AG04449 (cell line): ENCODE data around the genes CTSD and PRR33.

DNA sequence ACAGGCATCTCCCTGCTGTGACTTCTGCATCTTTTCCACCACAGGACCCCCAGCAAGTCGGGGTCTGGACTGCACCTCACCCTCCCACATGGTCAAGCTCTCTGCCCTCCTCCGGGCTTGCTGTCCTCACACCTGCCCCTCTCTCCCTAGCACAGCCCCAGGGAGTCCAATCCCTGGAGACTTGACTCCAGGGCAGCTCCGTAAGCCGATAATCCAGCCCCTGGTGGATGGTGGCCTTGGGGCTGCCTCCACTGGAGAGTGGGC, 5.9 kb downstream of the DUSP8 start:
- RRBS: no CpG with 5 or more reads among the region's 4 CpGs

DNA sequence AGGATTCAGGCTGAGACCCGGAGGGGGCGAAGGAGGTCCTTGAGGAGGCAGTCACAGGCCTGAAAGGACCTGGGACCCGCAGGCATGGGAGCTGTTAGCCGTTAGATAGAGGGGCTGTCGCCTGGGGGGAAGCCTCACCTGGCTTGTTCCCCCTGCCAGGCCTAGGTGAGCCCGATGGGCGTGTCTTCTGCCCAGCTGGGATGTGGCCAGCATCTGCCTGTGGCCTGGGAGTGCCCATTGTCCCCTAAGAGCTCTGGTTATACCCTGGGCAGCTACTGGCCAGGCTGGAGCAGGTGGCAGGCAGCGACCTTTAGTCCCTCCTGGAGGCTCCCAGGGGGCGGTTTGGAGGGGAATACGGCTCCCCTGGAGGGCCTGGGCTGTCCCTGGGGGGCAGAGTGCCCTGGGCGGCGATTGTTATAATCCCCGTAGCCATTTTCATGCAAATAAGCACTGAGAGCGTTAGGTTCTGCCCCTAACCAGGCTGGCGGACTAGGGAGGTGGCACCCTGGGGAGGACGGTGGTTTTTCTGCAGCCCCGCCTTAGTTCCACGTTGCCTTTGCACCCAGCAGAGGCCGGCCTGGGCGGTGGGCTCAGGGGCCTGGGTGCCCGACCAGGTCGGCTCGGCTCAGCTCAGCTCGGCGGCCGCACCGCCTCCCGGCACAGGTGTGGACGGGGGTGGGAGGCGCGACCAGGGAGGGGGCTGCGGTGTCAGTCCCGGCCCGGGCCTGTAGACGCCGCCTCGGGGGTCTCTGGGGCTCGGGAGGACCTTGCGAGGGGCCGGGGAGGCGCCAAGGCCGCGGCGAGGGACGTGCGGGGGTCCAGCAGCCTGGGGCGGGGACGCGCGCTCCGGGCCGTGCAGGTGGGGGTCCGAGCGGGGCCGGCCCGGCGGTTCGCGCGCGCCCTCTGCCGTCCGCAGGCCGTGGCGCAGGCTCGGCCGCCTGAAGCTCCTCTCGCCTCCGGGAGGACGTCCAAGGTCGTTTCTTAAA, 2.2 kb upstream of the DUSP8 start:
- RRBS: 2% methylated on average over 46 of the region's 71 CpGs

DNA sequence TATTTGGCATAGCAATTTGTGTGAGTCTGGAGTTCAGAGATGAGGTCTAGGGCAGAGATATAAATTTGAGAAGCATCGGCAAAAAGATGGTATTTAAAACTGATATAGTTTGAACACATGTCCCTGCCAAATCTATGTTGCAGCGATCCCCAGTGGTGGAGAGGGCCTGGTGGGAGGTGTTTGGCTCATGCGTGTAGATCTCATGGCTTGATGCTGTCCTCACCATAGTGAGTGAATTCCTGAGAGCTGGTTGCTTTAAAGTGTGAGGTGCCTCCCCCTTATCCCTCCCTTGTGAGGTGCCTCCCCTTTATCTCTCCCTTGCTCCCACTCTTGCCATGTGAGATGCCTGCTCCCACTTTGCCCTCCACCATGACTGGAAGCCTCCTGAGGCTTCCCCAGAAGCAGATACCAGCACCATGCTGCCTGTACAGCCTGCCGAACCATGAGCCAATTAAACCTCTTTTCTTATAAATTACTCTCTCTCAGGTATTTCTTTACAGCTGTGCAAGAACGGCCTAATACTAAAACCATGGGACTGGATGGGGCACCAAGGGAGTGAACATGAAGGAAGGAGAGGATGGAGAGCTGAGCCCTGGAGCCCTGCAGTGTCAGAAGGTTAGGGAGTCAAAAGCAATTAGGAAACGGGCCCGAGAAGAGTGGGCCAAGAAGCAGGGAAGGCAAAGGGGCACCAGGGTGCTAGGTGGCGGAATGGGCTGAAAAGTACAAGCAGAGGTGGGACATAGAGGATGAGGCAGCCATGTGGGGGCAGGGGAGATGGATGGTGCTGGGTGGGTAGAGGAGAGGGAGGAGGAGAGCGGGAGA, 9.5 kb downstream of the IFITM10 start:
- RRBS: no CpG with 5 or more reads among the region's 9 CpGs

DNA sequence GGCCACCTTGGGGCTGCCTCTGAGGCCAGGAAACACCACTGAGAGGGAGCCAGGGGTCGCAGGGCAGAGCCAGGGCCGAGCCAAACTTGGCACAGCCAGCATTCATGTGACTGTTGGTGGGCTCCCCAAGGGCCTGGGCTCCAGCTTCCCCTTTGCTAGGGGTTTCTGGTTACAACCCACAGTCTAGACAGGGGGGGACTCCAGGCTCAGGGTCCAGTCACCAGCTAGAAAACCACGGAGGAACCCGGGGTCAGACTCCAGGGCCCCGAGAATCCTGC, 790 bp upstream of the IFITM10 start:
- RRBS: no CpG with 5 or more reads among the region's 5 CpGs

GRCh38 chr11:1763778-1764233, at the start of gene CTSD:
Gene CTSD, minus strand, starts transcription at chr11:1763927.
- RRBS: 2% methylated on average over 41 of the region's 62 CpGs

- RRBS: no CpG with 5 or more reads among the region's 28 CpGs
Measured at GRCh38 chr11:1844012-1845020, 5.5 kb downstream of the TNNI2 start.

DNA sequence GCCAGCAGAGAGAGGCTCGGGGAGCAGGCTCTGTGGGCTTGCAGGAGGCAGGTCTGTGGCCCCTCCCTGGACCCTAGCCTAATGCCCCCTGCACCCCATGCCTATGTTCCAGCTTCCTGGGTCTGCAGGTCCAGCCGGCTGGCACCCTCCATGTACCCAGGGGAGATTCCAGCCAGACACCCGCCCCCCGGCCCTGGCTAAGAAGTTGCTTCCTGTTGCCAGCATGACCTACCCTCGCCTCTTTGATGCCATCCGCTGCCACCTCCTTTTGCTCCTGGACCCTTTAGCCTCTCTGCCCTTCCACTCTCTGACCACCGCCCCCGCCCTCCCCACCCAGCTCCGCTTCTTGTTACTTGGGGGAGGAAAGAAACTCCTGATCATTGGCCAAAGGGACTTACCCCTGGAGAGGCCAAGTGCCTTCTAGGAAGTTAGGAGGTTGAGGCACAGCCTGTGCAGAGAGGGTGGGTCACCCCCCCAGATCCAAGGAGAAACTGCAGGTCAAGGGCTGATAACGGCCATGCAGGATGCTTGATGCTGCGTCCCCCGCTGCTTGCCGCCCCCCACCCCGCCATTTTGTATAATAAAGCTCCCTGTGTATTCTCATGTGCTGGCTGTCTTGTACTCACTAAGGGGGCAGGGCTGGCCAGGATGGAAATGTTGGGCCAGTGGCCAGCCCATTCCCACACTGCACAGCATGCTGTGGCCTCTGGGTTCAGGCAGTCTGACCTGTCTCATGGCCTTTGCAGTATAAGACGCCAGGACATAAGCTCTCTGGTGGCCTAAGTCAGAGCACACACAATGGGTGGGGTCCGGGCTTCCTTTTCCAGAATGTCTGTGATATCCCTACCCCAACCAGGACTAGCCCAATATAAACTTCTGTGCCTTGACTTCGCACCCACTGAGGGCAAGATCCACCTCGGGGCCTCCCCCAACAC, at the start of gene PRR33:
PRR33 (minus strand) TSS at position 235 of the 935 bp plus-strand sequence.
- RRBS: 45% methylated on average over 3 of the region's 18 CpGs

DNA sequence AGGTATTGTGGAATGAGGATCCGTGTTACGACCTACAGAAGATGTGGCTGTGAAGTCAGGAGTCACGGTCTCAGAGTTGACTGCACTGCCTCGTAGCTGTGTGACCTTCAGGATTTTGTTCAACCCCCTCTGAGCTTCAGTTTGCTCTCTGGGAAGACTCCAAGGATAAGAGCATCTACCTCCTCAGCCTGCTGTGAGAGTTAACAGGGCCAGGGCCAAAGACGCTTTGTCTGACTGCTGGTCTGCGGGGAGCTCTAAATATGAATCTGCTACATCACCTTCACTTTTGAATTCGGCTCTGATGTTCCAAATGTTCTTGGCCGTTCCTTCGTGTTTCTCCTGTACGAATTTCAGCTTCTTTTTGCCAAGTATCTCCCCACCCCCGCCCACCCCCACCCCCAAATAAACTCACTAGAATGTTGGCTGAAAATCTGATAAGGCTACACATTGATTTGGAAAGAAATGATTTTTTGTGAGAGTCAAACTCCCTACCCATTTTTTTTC, 11.5 kb upstream of the TNNT3 start:
- RRBS: no CpG with 5 or more reads among the region's 11 CpGs

GRCh38 chr11:1915764-1916374, 3.6 kb upstream of the TNNT3 start:
- RRBS: no CpG with 5 or more reads among the region's 4 CpGs

- RRBS: 39% methylated on average over 4 of the region's 14 CpGs
Measured at GRCh38 chr11:1967914-1968275, 20.8 kb downstream of the MRPL23 start.

DNA sequence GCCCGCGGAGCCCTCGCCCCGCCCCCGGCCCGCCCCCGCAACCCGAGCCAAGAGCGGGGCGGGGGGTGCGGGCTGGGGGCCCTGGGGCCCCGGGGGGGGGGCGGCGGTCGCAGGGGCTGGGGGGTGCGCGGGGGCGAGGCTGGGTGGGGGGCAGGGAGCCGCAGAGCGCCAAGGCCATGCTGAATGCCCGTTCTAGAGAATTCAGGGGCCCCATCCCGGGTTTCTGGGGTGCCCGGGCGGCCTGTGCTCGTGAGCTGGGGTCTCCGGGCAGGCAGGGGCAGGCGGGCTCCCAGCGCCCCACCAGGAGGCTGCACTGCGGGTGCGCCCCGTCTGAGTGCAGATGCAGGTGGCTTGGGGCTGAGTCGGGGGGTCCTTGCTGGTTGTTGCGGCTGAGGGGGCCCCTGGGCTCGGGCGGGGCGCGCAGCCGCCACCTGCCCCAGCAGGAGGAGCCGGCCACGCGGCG, 328 bp upstream of the IGF2 start:
- RRBS: 1% methylated on average over 16 of the region's 42 CpGs

GRCh38 chr11:2311462-2312748, 10.1 kb downstream of the TSPAN32 start:
- RRBS: no CpG with 5 or more reads among the region's 36 CpGs

DNA sequence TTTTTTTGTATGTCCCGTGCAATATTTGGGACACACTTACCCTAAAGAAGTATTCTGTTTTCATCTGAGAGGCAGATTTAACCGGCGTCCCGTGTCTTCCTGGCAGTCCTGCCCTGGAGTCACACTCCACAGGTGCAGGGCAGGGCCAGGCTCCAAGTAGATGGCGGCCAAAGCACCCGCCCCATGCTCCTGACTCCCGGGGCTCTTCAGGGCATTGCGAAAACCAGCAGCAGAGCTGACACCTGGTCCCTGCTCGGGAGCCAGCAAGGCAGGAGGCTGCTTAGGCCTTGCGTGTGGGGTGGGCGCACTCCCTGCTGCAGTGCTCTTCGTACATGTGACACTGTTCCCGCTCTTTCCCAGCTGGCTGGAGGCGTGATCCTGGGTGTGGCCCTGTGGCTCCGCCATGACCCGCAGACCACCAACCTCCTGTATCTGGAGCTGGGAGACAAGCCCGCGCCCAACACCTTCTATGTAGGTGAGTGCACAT, 10.5 kb upstream of the TSSC4 start:
- RRBS: no CpG with 5 or more reads among the region's 18 CpGs

DNA sequence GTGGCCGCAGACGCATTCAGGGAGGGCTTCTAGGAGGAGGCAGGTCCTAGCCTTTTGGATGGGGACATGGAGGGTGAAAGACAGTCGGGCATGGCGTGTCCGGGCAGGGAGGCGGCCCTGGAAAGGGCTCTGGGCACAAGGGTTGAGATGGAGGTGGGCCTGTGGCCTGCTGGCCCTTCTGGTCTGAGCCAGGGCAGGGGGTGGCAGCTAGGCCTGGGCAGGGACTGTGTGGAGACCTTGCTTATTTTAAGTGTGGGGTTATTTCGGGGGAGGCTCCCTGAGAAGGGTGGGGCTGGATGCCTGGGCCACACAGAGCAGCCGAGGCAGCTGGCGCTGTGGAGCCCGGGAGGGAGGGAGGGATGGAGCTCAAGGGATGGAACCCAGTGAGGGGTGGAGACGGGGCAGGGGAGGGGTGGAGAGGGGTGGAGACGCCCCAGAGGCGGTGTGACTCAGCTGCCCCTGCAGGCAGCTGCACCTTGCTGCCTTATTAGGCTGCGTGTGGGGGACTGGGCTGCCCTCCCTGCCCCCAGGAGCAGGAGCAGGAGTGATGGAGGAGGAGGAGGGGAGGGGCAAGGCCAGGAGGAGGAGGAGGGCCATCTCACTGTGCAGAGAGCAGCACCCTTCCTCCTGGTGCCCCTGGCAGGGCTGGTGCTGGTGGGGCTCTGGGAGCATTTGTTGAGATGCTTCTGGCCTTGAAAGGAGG, 9.9 kb upstream of the TSSC4 start:
- RRBS: no CpG with 5 or more reads among the region's 14 CpGs

GRCh38 chr11:2446948-2447449, 2.2 kb downstream of the KCNQ1 start:
- RRBS: no CpG with 5 or more reads among the region's 10 CpGs

DNA sequence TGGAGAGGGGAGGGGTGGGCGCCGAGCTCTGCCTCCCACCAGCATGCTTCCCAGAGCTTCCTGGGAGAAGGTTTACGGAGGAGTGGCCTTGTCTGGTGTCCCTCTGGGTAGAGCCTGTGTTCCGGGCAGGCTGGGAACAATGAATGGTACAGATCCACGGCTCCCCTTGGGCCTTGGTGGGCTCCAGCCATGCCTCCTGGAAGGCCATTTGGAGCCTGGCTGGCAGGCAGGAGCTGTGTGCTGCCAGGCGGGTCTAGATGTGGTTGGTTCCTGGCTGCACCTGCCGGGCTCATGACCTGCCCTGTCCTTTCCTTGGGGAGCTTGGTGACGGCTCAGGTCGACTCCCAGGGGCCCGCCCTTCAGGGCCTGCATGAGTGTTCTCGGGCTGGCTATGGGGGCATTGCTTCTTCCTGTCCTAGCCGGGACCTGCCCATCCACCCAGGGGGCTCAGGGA, 20.9 kb downstream of the KCNQ1 start:
- RRBS: no CpG with 5 or more reads among the region's 12 CpGs

DNA sequence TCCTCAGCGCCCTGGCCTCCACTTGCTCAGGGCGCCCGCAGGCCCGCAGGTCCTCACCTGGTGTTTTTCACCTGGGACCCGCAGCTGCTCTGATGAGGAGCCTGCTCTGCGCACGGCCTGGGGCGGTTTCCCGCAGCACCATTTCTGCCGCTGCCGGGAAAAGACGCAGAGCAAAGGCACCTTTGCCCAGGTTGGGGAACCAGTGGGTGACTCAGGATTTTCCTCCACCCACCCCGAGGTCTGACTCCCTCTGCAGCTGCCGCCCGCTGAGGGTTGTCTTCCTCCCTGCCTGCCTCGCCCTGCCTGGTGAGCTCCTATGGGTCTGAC, 89.4 kb downstream of the KCNQ1 start:
- RRBS: no CpG with 5 or more reads among the region's 16 CpGs

DNA sequence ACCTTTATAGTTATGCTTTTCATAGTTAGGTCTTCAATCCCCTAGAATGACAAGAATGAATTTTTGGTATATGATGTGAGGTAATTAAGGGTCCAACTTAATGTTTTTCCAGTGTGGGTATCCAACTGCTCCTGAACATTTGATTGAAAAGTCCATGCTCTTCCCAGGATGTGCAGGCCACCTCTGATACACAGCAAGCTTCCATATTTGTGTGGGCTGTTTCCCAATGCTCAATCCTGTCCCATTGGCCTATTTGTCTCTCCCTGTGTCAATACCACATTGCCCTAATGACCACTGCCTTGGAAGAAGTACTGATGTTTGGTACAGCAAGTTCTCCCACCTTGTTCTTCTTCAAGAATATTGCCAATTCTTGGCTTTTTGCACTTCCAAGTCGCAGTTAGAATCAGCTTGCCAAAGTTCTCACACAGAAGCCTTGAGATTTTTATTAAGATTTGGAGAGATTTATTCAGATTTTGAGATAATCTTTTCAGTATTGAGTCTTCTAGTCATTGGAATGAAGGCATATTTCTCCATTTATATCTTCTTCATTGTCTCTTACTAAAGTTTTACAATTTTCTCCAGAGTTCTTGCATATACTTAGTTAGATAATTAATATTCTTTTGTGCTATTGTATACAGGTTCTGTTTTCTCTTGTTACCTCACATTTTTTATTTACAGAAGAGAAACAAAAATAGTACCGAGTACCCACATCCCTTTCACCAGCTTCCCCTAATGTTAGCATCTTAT, 212.2 kb downstream of the KCNQ1 start:
- RRBS: no CpG with 5 or more reads among the region's 2 CpGs

DNA sequence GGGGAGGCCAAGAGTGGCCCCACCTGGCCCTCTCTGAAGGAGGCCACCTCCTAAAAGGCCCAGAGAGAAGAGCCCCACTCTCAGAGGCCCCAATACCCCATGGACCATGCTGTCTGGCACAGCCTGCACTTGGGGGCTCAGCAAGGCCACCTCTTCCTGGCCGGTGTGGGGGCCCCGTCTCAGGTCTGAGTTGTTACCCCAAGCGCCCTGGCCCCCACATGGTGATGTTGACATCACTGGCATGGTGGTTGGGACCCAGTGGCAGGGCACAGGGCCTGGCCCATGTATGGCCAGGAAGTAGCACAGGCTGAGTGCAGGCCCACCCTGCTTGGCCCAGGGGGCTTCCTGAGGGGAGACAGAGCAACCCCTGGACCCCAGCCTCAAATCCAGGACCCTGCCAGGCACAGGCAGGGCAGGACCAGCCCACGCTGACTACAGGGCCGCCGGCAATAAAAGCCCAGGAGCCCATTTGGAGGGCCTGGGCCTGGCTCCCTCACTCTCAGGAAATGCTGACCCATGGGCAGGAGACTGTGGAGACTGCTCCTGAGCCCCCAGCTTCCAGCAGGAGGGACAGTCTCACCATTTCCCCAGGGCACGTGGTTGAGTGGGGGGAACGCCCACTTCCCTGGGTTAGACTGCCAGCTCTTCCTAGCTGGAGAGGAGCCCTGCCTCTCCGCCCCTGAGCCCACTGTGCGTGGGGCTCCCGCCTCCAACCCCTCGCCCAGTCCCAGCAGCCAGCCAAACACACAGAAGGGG, 37.4 kb downstream of the CDKN1C start:
- RRBS: no CpG with 5 or more reads among the region's 12 CpGs

GRCh38 chr11:2884860-2885486, 602 bp downstream of the CDKN1C start:
- RRBS: 0% methylated on average over 5 of the region's 86 CpGs